Tongue (tissue), 2 donors: Measurements from ENCODE around the genes NMUR1 and COPS7B.

DNA sequence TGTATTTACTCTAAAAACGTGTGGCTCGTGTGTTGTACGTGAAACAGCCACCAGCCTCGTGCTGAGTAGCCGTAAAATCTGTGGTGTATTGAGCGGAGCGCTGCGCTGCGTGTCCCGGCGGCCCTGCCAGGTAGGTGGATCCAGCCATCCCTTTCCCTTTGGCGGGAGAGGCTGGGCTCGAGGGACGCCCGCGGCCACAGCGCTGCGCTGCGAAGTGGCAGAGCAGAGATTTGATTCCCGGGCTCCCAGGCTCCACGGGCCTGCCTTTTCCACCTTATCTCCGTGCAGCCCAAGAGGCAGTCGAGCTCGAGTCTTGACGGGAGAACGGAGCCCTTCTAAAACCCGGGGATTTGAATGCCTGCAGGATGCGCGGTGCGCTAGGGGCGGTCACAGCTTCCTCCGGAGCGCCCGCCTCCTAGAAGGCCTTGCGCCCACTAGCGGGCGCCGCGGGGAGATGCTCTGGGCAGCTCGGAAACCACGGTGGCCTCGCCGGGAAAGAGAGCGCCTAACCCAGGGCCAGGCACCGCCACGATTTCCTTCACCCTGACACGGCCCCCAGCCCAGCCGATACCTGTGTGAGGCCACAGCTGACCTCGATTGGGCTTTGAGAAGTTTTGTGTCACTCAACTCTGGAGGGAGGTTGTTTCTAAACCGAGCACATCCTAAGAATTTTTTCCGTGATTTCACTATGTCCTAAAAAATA lies 3.9 kb upstream of the PSMD1 start:
- RAMPAGE, long total RNA = no peak

DNA sequence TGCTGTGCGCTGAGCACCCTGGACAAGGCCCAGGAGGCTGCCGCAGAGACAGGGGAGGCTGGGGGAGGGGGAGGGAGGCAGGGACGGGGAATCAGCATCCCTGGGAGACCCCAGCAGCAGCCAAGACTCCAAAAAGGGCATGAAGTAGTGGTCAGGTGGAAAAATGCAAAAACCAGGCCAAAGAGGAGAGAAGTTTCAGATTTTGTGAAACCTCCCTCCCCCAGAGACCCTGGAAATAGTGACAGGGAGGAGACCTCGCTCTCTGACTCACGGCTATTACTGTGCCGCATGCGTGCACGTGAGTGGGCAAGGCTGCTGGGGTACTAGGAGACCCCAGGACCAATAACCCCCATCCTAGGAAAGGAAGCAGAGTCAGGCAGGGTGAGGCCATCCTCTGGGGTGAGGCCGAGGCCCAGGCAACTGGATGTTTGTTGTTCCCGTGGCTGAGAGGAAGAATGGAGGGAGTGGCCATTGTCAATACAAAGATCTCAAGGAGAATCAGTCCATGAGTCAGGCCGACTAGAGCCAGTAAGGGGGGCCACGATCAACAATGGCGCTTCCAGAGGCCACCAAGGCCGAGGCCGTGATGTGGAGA lies 15.9 kb upstream of the B3GNT7 start:
- RAMPAGE, long total RNA = no peak

GRCh38 chr2:231408547-231408980 lies 13.1 kb downstream of the B3GNT7 start:
- RAMPAGE, long total RNA = no peak

DNA sequence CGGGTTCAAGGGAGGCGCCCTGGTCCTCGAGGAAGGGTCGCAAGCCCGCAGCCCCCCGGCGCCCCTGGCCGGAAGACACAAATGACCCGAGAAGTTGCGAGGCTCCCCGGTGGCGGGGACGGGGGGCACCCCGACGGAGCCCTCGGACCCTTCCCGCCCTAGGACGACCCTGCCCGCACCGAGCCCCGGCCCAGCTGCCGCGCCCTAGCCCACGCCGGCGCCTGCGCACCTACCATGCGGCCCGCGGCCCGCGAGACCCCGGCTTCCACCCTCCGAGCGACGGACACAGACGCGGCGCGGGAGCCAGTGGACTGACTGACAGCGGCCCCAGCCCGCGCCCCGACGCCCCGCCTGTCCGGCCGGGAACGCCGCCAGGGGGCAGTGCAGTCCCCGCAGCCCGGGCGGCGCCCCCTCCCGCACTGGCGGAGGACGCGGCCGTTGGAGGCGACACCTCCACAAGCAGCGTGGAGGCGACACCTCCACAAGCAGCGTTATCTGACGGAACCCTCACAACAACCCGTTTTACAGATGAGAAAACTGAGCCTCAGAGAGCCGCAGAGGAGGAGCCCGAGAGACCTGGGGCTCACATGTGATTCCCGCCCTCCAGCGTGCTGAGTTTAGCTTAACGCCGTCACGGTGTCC lies at the start of gene NMUR1:
TSS of gene NMUR1 (minus strand) at position 320 of the 642 bp plus-strand sequence.
- RAMPAGE, long total RNA = no peak

DNA sequence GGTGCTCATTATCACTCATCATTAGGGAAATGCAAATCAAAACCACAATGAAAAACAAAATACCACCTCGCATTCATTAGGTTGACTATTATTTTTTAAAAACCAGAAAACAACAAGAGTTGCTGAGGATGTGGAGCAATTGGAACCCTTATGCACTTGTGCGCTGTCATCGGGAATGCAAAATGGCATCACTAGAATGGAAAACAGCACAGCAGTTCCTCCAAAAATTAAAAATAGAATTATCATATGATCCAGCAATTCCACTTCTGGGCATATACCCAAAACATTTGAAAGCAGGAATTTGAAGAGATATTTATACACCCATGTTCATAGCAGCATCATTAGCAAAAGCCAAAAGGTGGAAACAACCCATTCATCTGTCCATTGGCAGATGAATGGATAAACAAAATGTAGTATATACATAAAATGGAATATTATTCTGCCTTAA lies 11.9 kb upstream of the NMUR1 start:
- RAMPAGE, long total RNA = no peak

- RAMPAGE, long total RNA = no peak
Observed at GRCh38 chr2:231620686-231622028, 28.5 kb downstream of the TEX44 start.

DNA sequence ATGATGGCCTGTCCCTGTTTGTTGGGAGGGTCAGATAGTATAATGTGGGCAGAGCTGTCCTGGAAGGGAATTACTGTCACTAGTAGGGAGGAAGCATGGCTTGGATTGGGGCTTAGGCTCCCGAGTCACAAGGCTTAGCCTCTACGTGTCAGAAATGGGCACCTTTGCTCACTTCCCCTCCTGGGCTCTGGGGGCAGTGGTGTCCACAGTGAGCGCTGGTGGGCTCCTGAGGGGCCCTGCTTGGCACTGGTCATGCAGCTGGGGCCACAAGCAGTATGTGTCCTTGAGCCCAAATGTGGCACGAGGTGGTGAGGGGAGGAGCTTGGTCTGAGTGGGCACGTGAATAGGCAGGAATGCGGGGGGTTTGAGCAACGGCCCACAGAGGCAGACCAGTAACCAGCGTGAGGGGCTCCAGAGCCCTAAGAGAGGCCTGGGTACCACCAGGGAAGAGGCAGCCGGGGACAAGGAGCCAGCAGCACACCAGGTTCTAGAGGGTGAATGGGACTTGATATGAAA lies 23.0 kb upstream of the PTMA start:
- RAMPAGE, long total RNA = no peak

DNA sequence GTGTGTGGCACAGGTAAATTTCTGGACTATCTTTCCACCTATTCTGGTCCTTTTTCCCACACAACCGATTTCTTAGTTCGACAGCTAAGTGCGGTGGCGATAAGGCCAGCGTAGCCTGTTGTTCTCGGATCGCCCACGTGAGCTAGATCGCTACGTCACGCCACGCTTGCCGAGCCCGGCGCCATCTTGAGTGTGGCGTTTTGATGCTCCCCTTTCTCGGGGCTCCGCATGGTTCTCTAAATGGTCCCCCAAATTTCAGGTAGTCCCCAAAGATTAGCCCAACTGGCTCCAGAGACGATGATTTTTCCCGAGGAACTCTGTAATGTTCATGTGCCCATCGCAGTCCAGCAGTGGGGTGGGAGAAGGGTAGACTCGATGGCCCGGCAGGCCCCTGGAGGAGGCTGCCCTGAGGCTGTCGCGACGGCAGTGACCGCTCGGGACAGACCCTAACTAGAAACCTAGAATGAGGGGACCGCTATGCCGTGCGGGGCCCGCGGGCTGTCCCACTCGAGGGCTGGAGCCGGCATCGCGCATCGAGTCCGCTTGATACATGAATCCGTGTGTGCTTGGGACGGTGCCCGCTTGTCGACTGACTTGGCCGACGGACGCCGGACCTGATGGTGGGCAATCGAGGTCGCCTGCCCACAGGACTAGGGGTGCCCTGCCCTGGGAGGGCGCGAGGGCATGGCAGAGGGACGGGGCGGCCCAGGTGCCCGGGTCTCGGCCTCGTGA lies 943 bp upstream of the PTMA start:
- RAMPAGE, long total RNA = no peak

- RAMPAGE, long total RNA = no peak
Observed at GRCh38 chr2:231785936-231787234, at the start of gene COPS7B. Gene COPS7B, plus strand, starts transcription at chr2:231786445.

- RAMPAGE, long total RNA = no peak
Observed at GRCh38 chr2:231789232-231790325, 3.3 kb downstream of the COPS7B start.

- RAMPAGE, long total RNA = no peak
Observed at GRCh38 chr2:232501599-232502059, 14.0 kb upstream of the ECEL1 start.

- RAMPAGE, long total RNA = no peak
Observed at GRCh38 chr2:232760256-232760610, 16.1 kb downstream of the KCNJ13 start.

DNA sequence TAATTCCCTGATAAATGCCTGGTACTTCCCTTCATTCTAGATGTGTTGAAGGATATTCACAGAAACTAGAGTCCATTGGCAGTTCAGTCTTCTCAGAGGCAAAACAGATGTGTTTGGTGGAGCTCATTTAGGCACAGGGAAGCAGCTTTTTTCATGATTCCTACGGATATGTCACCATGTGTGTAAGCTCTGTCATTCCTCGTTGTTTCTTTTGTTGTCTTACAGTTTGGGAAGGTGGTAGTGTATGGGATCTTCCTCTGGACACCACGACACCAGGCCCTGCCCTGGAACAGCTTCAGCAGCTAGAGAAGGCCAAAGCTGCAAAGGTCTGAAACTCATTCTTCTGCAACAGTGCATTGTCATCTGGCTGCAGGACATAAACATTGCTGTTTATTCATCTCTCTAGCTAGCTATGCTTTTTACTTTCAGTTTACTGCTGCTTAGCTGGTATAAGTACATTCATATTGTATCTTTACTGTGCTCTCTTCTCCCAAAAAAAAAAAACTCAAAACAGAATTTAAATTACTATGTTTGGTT lies 39.1 kb upstream of the KCNJ13 start:
- RAMPAGE, long total RNA = no peak

GRCh38 chr2:232819765-232820031 lies 43.3 kb upstream of the KCNJ13 start:
- RAMPAGE, long total RNA = no peak

GRCh38 chr2:233012375-233013028 lies 554 bp downstream of the NGEF start:
- RAMPAGE, long total RNA = no peak

DNA sequence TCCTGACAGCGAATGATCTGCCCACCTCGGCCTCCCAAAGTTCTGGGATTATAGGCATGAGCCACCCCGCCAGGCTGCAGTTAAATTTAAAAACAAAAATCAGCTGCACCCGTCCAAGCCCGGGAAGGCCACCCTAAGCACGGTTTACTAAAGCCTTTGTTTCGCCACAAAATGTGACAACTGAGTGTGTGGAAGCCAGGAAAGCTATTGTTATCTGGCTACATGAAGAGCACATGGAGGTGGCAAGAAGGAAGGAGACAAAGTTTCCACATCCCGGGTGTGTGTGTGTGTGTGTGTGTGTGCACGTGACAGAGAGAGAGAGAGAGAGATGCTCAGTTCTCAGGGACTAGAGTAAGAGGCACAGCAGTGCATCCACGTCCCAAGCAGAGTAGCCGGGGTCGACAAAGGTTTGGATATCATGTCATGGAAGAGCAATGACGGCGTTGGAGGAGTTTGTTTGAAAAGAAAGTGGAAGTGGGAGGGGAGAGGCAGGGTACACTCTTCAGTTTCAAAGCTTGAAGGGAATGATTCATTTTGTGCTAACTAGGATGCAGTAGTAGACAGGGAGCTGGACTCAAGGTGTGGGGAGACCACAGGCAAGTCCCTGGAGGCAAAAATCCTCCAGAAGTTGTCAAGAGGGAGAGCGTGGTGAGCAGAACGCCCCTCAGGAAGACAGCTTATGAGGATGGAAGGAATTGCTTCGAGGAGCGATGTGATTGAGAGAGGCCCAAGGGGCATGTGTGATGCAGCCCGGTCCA lies 20.2 kb downstream of the INPP5D start:
- RAMPAGE, long total RNA = no peak

GRCh38 chr2:233154903-233155374 lies 94.8 kb downstream of the INPP5D start:
- RAMPAGE, long total RNA = no peak

DNA sequence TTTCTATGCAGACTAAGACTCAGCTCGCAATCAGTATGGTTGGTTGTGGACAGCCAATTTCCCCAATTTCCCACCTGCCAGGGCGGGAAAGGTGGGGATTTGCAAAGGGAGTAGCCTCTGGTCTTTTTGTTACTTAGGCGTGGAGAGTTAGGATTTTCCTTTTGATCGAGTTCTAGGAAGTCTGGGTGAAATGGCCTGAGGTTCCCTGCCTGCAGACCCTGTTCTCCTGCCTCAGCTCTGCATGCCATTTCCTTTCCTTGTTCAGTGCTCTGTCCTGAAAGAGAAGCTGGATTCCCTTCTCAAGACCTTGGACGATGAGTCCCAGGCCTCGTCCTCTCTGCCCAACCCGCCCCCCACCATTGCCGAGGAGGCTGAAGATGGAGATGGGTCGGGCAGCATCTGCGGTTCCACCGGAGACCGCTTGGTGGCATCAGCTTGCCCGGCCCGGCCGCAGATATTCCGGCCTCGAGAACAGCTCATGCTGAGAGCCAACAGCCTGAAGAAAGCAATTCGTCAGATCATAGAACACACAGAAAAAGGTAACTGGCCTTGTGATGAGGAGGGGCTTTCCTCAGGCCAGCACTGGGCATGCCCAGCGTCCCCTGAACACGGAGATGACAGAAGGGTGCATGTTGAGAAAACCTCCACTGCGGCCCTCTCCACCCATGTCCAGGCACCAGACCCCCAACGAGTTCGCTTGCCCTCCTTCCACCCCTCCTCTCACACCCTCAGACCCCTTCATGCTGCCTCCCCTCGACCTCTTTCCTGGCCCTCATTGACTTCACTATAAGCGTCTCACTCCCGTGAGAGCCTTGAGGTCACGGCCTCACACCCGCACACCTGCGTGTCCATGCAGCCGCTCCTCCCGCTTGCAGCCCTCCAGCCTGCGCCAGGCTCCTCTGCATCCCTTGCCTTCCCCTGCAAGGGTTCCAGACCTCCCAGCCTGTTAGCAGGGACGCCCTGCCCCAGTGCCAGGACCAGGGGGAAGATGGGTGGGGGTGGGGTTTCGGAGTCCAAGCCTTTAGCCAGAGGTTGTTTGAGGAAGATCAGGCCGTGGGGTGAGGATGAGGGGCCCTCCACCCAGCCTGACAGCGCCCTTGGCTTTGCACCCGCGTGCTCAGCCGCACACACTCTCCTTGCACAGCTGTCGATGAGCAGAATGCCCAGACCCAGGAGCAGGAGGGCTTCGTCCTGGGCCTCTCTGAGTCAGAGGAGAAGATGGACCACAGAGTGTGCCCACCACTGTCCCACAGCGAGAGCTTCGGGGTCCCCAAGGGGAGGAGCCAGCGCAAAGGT lies 95.0 kb downstream of the DGKD start:
- RAMPAGE, long total RNA = no peak

DNA sequence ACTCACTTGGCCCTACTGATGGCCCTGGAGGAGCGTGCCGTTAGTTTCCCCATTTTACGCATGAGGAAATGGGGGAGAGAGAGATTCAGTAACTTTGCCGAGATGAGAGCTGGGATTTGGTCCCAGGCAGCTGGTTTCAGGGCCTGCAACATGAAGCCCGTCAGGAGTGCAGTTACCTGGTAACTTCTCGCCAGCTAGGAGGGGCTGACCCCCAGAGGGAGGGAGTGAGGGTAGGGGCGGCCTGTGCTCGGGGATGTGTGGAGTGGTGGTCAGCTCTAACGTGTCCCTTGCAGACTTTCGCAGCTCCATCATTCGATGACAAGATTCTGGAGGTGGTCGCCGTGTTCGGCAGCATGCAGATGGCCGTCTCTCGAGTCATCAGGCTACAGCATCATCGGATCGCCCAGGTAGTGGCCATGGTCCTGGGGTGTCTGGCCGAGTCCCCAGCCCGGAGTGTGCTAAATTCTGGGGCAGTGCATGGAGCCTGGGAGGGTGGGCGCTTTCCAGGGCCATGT lies 103.8 kb downstream of the DGKD start:
- RAMPAGE, long total RNA = no peak

DNA sequence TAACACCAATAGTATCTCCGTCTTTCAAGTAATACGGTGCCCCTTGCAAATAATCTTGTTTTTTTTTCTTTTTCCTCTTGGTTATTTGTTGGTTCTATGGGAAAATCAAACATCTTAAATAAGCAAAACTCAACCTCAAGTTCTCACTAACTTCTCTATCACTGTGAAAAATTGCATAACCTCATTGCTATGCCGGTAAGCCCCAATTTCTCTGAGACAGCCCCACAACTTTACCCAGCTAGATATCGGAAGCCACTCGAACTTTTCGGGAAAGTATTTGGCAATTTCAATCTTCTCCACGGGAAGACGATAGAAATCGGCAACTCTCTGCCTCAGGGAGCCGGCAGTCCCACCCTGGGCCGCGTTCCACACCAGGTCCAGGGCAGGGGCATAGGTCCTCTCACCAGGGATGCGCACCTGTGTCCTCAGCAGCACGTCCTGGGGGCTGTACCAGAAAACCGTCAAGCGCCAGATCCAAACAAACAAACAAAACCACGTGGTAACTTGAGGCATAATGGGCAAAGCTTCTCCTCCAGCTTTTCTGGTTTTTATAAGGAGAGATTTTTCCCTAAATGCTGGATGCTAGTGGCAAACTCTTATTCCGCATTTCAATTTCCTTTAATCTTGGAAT lies 80.9 kb downstream of the USP40 start:
- RAMPAGE, long total RNA = no peak